Fibroblast of villous mesenchyme (primary cell): ENCODE results near the genes CDCP1 and CXCR6.

DNA sequence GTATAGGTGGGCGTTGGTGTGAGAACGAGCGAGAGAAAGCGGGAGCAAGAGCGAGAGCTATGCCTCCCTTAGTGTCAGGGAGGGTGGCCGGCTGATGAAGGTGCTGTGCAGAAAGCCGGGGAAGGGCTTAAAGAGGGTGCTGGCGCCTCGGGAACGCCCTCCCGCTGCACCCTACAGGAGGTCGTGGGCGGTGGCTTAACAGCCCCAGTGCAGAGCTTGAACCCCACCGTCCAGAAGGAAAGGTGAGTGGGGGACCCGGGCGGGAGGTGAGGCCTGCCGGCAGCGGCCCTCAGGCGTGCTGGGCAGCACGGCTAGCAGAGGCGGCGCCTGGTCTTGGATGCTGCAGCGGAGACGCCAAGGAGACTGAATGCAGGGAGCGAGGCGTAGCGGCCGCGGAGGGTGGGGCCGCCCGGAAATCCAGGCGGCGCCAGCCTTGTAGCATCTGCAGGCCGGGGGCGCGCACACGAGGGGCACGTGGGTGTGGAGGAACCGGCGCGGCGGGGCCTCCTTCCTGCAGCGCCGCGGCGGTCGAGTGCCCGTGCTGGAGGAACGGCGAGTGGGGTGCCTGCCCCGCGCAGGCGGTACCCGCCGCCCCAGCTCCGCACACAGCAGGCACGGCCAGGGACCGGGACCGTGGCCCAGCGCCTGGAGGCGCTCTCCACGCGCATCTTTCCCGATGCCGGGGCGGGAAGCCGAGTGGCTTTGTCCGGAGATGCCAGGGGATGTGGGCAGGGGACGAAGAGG lies 246.7 kb upstream of the TOPAZ1 start:
- CAGE, long polyA plus RNA = no peak

DNA sequence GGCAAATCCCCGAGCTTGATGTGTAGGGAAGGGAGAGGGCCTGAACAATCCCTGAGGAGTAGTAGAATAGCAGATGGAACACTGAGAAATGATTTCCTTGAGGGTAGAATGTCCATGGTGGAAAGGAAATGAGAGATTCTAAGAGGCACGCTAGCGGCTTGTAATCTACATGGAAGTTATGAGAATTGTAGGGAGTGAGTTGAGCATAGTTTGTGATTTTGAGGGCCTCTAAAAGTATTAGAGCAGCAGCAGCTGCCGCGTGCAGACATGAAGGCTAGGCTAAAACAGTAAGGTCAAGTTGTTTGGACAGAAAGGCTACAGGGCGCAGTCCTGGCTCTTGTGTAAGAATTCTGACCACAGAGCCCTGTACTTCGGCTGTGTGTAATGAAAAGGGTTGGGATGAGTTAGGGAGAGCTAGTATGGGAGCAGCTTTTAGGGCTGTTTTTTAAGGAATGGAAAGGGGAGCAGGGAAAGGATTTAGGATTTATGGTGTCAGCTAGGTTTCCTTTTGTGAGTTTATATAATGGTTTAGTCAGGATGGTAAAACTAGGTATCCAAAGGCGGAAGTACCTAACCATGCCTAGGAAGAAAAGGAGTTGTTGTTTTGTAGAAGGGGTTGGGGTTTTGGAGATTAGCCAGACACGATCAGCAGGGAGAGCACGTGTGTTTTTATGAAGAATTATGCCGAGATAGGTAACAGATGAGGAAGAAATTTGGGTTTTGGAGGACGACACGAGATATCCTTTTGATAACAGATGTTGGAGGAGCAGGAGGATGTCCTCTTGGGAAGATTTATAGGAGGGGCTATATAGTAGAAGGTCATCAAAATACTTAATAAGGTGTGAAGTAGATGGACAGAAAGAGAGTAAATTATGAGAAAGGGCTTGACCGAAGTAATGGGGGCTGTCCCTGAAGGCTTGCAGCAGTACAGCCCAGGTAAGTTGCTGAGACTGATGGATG lies 8.2 kb downstream of the TCAIM start:
- CAGE, long polyA plus RNA = no peak

- CAGE, long polyA plus RNA = no peak
Observed at GRCh38 chr3:44412104-44413021, 65.1 kb downstream of the ZNF445 start.

GRCh38 chr3:44446759-44447036 lies 30.8 kb downstream of the ZNF445 start:
- CAGE, long polyA plus RNA = no peak

DNA sequence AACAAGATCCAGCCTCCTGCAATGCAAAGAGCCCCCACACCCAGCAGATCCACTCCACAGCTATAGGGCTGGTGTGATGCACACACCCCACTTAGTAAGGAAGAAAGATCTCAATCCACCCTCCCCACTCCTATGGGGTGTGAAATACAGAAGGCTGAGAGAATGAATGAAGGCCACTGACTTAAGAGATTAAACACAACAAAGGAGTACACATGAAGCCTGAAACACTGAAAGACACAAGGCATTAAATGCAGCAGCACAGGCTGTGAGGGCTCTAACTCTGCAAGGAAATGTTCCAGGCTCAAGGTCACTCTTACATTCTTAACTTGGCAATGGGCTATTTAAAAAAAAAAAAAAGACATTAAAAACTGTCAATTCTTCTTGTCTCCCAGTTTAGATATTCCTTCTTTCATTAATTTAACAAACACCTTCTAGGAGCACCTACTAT lies 32.2 kb upstream of the ZNF445 start:
- CAGE, long polyA plus RNA = no peak

- CAGE, long polyA plus RNA = no peak
Observed at GRCh38 chr3:44658538-44659310, 10.2 kb downstream of the ZNF35 start.

DNA sequence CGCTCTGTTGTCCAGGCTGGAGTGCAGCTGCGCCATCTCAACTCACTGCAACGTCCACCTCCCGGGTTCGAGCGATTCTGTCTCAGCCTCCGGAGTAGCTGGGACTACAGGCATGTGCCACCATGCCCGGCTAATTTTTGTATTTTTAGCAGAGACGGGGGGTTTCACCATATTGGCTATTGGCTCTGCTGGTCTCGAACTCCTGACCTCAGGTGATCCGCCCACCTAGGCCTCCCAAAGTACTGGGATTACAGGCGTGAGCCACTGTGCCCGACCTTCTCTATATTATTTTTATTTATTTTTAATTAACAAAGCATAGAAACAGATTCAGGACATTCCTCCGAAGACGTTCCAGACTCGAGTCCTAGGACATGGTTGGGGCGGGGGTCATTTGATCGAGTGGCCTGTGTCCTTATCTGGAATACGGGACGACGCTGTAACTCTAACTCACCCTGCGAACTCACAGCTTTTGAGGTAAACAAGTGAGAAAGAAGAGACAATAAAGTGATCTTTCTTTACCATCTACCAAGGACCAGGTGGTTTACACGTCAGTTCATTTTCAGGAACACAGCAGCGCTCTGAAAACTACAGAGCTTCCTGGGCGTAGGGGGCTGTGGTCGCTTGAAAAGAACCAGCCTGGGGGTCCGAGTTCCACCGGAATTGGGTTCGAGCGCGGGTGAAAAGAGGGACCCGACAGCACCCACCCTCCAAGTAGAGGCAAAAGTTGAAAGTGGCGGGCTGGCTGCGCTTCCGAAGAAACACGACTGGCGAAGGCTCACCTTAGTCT lies 510 bp downstream of the KIAA1143 start:
- CAGE, long polyA plus RNA = no peak

GRCh38 chr3:44799032-44799435 lies 37.4 kb downstream of the KIF15 start:
- CAGE, long polyA plus RNA = no peak

DNA sequence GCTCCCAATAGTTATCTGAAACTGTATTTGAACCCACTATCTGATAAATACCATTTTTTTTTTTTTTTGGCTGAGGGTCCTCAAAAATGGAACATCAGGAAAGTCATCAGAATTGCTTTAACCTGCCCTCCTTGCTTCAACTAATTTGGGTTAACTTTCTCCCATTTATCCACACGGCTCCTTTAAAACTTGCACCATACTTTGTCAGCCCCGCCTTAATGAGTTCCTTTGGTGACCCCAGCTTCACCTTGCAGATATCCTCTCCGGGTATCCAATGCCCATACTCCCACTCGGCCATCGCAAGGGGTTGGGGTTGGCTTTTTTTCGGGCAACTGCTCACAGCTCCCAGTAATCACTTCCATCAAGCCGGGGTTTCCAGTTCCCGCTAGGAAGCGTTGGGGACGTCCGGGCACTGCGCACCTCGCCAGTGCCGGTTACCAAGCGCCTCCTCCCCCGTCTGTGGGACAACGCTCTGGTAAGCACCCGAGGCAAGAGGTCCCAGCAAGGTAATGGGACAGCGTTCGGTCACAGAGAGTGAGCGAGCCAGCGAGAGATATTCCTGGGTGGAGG lies 887 bp downstream of the ZDHHC3 start:
- CAGE, long polyA plus RNA = no peak

DNA sequence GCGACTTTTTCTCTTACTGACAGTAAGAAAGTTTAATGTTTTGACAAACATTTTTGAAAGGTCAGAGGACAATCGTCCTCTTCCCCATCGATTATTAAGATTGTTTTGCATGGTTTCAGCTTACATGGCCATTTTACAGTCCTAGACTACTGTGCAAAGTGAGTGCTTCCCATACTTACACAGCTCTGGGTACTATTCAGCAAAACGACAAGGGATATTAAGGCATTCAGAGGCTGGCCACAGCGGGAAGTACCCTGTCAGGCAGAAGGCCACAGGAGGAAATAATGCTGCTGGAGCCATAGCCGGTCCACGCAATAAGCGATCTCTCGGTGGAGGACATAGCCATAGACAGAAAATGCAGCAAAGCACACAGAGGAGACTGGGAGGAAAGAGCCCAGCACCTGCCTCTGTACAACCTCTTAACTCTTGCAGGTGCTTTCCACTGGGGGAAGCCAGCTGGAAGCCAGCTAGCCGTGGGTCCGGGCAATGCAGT lies 19.7 kb downstream of the CLEC3B start:
- CAGE, long polyA plus RNA = no peak

DNA sequence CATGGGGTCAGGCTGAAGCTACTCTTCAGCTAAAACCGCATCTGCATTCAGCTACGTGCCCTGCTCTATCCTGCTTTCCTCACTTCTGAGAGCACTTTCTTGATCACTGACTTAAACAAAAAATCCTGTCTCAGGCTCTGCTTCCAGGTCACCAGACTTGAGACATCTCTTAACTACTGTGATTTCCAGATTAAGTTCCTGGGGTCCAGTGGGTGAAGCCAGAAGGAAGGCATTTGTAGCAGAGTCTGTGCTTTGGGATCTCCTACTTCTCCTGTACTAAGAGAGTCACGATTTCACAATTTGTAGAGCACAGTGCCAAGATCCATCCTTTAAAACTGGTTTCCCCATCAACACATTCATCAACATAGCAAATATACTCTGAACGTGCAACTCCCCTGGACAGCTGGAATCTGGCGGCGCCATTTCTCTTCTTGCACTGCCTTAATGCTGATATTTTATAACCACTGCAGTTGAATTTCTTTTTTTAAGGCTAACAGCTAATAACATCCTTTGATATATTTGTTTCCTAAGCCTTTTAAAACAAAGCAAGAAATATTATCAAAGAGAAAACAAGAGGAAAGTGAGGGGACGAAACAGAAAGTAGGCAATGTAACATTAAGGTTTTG lies 33.2 kb downstream of the CDCP1 start:
- CAGE, long polyA plus RNA = no peak

DNA sequence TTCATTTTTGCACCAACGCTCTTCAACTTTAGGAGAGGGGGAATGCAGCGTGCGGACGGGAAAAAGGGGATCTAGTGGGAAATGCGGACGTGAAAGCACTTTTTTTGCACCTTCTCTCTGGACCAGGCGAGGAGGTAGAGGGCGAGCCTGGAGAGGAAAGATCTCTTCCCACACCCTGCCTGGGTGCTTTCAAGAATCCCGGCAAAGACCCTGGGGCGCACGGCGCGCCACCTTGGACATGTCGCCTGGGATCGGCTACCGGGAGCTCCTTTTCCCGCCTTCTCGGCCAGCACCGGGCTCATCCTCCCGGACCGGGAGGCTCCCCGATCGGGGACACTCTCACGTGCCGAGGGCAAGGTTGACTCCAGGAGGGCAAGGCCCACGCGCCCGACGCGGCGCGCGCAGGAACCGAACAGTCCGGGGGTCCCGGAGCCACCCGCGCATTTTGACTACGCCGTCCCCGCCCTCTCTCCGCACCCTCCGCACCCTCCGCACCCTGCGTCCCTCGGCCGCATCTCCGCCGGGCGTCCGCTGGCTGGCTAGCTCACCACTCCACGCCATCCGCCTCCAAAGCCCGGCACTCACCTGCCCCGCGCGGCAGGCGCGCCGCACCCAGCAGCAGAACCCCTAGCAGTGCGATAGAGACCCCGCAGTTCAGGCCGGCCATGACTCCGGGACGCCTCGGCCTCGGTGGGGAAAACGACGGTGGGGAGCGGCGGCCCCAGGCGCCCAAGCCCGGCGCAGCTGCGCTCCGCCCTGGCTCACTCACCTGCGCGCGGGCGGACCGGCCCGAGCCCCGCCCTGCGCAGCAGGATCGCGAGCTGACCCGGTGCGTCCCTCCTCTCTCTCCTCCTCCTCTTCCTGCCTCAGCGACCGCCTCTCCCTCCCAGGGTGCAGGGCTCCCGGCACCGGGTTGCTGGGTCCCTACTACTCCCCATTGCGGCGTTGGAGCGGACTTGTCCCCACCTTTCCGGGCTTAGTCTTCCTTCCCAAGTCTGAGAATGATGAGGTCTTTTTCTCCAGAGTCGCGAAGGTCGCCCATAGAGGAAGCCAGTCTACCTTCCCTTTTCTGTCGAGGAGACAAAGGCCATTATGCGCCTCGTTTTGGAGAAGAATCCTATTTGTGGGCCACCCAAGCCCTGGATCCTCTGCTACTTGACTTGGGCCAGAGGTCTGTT lies at the start of gene CDCP1:
TSS of gene CDCP1 (minus strand) at position 758 of the 1,178 bp plus-strand sequence.
- CAGE, long polyA plus RNA = no peak

DNA sequence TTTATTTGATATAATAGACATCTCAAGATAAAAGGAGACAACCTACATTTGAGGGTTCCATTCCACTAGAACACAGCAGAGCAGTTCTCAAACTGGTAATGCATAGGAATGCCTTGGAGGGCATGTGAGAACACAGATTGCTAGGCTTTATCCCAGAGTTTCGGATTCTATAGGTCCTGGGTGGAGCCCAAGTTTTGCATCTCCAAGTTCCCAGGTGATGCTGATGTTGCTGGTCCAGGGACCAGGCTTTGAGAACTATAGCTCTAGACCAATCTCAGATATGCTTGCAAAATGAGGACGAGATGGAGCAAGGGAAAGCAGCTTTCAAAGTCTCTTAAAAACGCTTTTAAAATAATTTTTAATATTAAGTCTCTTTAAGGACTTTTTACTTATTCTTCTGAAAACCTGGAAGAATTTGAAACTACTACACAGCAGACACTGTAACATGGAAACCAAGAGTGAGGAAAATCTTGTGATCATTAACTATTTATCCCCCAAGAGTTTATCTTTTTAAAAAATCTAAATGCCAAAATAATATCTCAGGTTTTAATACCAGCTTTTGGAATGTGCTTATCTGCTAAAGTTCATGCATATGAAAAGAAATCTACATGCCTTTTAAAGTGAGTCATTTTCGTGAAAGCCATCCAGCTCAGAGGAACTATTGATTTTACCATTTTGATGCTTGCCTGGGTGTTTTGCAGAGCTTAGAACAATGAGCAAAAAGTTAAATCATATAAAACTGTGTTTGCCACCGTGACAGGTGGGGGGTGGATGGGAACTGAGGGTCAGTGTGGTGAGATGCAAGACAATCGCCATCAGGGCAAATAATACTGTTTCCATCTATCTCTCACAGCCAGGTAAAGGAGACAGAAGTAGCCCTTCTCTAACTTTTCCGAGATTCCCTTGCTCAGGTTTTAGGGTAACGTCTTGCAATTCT lies 2.3 kb downstream of the TMEM158 start:
- CAGE, long polyA plus RNA = no peak

DNA sequence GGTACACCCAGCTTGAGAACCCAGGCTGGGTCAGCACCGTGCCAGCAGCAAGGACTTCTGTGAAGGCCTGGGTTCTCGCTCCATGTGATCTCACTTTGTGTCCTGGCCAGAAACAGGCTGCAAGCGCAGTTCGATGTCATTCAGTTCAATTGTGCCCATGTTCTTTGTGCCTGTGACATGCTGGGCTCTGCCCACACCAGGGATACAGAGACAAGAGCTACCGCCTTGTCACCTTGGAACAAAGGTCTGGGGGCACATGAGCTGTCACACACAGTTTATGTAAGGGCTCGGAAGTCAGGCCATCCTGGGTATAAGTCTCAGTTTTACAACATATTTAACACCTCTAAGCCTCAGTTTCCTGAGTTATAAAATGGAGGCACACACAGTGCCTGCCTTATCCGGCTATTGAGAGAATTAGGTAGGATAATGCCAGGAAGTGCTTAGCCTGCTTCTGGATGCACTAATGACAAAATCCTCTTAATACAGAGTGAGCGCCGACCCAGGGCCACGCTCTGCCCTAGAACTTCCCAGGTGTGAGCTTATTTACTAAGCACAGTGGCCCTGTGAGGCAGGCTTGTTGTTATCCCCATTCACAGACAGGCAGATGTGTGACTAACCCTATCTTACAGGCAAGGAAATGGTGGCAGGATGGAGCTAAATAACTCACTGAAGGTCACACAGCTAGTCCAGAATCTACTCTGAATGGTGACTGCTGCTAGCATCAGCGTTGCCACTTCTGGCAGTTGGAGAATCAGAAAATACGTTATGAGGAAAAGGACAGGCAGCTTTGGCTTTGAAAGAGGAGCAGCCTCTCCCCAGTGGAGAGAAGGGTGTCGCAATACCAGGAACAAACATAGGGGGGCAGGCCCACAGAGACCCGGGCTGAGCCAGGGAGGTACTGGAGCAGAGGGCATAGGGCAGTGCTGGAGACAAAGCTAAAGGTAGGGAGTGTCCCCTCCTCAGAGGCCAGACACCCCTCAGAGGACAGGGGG lies 50.2 kb upstream of the LIMD1 start:
- CAGE, long polyA plus RNA = no peak

DNA sequence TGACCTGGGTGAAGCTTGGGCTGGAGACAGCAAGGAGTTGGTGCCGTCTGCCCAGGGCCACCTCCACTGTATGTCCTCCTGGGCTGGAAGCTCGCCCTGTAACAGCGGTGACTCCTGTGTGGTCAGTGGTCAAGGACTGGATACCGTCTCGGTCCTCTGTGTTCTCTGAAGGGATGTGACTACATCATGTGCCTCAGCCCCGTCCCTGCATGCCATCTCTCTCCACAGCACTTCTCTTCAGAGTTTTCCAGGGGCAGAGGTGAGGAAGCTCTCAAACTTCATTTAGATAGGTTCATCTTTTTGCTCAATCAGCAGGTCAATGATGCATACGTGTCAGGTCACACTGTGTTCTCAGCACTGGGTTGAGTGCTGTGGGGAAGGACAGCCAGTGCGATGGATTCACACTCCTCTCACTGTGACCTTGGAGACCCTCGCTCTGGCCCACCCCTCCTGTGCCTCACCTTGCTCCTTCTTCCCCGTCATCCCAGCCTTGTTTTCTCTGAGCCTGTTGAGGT lies 9.6 kb downstream of the LIMD1 start:
- CAGE, long polyA plus RNA = no peak

GRCh38 chr3:45635691-45636625 lies 41.4 kb downstream of the LIMD1 start:
- CAGE, long polyA plus RNA = no peak

DNA sequence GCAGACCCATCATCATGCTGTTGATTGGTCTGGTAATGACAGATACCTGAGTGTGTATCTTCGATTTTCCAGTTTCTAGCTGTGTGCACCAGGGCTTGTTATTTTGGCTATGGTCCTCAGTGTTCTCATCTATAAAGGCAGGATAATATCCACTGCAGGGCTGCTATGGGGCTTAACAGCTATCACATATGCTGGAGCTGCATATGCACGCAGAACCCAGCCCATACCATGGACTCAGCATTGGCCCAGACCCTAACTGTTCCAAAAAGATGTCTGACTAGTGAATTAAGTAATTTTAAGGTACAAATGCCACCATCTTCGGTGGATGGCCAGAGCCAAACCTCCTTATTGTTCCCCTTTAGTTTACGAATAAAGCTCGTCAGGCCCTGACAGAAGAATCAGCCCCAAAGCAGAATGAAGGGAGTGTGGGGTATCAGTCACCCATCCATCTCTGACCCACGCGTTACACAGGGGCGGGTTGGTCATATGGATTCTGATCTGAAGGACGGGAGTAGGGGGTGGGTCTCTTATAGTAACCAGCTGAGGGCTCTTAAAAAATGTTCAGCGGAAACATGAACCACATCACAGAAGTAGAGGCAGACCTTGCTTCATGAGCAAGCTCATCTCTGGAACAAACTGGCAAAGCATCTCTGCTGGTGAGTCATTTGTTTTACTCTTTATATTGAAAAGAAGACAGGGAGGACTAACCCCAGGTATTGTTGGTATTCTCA lies at the start of gene CXCR6:
TSS of gene CXCR6 (plus strand) at position 580 of the 731 bp plus-strand sequence.
- CAGE, long polyA plus RNA = no peak

GRCh38 chr3:45967254-45968525 lies 24.4 kb downstream of the CXCR6 start:
- CAGE, long polyA plus RNA = no peak

GRCh38 chr3:45986256-45986817 lies 9.3 kb downstream of the FYCO1 start:
- CAGE, long polyA plus RNA = no peak

DNA sequence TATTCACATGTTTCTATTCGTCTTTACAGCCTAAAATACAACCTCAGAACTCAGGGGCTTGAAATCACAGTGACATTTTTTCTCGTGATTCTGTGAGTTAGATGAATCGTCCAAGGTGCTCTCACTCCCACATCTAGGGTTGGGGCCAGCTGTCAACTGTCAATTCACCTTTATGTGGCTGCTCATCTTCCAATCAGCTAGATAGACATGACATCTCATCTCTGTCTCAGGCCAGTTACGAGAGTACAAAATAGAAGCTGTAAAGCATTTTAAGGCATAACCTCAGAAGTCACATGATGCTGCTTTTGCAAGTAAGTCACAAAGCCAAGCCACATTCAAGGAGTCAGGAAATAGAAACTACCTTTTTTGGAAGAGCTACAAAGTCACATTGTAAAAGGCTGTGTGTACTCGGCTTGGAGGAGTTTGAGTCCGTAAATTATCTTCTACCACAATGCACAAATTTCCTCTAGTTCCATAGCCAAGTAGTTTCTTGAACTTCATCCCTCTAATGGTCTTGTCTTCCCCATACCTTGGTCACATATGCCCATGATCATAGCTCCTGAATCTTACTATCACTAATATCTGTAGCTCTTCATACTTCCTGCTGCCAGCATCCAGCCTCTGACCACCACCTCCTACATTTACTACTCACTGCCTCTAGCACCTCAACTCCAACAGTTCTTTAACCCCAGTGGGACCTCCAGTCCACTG lies 5.2 kb upstream of the CCR1 start:
- CAGE, long polyA plus RNA = no peak